Gastrocnemius medialis (tissue), 3 donors: Measurements from ENCODE around the genes TINAGL1 and PEF1.

- PRO-cap, result no peak
- RAMPAGE, long total RNA, 3 experiments, result no peak in any of the 3 experiments
Measured at GRCh38 chr1:30744051-30744564, 13.5 kb downstream of the LAPTM5 start.

- PRO-cap, result no peak
- RAMPAGE, long total RNA, 3 experiments, result no peak in any of the 3 experiments
Measured at GRCh38 chr1:30758288-30758650, 695 bp upstream of the LAPTM5 start.

DNA sequence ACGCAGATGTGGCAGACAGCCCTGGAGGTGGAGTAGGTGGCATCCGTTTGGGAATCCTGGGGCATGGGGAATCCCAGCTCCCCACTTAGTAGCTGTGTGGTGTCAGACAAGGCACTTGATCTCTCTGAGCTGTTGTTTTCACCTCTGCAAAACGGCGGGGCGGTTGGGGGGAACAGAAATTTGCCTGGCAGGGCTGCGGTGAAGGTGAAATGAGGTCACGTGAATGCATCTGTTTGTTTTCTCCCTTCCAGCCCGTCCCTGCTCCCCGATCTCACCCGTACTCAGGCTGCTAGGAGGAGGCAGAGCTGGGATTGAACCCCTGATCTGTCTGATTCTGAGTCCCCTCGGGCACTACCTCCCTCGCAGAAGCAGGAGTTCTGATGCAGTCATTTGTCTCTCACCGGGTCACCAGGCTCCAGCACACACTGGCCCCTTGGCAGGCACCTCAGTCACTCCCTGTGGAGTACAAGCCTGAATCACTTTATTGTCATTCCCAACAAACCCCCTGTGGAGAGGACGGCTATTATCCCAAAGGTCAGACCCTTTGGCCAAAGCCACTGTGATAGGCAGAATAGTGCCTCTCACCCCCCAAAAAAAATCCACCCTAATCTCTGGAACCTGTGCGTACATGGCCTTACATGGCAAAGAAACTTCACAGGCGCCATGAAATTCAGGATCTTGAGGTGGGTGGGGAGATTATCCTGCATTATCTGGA is 2.4 kb upstream of the LAPTM5 start:
- PRO-cap, result no peak
- RAMPAGE, long total RNA, 3 experiments, result no peak in any of the 3 experiments

DNA sequence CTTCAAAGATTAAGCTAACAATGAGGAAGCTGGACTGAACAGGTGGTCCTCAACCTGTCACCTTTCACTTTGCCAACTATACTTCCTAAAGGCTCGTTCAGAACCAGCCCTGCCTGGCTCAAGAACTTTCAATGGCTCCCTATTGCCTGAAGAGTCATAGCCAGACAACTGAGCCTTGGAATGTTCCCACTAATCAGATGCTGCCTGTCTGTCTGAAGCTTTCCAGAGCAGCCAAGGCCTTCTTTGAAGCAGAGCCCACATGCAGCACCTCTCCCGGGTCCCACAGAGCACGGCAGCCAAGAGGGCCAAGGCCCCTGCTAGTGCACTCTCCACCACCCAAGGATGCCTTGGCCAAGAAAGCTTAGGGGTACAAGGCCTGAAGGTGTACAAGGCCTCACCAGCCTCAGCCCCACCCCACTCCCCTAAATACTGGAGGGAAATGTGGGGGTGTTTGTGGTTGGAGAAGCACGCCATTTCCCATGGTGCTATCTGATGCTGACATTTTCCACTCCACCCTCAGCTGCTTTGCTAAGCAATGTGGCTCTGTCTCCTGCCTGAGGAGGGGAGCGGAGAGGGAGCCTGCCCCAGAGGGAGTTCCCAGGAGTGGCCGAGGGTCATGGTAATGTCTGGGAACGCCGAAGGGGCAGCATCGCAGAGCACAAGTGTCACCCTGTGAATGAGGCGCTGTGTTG is 8.2 kb upstream of the LAPTM5 start:
- PRO-cap, result no peak
- RAMPAGE, long total RNA, 3 experiments, result no peak in any of the 3 experiments

DNA sequence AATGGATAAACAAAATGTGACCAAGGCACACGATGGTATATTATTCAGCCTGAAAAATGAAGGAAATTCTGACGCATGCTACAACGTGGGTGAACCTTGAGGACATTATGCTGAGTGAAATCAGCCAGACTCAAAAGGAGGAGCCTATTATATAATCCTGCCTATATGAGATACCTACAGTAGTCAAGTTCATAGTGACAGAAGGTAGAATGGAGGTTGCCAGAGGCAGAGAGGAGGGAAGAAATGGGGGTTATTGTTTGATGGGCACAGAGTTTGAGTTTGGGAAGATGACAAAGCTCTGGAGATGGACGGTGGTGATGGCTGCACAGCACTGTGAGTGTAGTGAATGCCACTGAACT is 23.0 kb upstream of the LAPTM5 start:
- PRO-cap, result no peak
- RAMPAGE, long total RNA, 3 experiments, result no peak in any of the 3 experiments

DNA sequence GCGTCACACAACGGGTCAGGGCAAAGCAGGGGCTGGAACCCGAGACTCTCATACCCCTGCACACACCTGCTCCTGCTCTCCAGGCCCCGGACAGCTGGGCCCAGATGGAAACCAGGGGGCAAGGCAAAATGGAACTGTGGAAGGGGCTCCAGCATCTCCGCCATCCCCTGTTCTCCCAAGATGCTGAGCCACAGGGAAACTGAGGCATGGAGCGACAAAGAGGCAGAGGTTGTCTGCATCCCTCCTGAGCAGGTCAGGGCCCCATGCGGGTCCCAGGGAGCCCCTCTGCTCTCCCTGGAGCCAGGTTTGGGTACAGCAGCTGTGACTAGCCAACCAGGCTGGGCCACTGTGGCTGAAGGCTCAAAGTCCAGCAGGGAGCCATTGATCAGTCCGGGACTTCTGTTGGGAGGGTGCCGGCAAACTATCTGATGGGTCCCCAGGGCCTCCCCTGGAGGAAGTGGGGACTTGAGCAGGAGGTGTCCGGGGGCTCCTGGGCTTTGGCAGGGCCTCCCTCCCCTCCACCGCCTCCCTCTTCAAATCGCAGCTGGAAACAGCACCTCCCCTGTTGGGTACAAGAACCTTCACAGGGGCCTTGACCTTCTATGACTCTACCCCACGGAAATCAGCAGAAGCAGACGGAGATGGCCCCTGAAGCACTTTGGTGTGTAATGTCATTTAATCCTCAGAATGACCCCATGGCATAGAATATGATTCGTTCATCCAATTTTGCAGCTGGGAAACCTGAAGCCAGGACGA is 25.4 kb upstream of the LAPTM5 start:
- PRO-cap, result no peak
- RAMPAGE, long total RNA, 3 experiments, result no peak in any of the 3 experiments

GRCh38 chr1:30788513-30789123 is 31.0 kb upstream of the LAPTM5 start:
- PRO-cap, result no peak
- RAMPAGE, long total RNA, 3 experiments, result no peak in any of the 3 experiments

DNA sequence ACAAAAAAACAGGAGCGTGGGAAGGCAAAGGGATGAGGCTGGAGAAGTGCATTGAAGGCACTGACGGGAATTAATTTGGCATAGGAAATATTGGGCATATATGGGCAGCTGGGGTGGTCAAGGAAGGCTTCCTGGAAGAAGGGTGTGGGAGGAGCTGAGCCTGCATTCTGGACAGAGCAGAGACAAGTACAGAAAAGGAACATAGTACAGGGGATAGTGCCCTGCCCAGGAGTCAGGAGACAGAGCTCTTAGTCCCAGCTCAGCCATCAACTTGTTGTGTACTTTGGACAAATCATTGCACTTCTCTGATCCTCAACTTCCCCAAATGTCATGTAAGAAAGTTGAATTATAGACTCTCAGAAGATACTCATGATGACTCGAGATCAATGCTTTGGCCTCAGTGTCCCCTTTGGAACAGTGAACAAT is 11.6 kb downstream of the SDC3 start:
- PRO-cap, result no peak
- RAMPAGE, long total RNA, 3 experiments, result no peak in any of the 3 experiments

DNA sequence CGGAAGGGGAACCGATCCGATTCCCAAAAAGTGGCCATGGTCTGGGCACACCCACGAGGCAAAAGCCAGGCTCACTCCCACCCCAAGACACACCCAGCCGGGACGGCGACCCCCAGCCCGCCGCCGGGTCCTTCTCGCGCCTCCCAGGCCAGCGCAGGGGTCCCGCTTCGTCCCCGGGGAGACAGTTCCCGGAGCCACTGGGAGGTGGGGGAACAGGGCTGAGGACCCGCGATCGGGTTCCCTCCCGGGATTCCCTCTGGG is 728 bp downstream of the SDC3 start:
- PRO-cap, result no peak
- RAMPAGE, long total RNA, 3 experiments, result no peak in any of the 3 experiments

DNA sequence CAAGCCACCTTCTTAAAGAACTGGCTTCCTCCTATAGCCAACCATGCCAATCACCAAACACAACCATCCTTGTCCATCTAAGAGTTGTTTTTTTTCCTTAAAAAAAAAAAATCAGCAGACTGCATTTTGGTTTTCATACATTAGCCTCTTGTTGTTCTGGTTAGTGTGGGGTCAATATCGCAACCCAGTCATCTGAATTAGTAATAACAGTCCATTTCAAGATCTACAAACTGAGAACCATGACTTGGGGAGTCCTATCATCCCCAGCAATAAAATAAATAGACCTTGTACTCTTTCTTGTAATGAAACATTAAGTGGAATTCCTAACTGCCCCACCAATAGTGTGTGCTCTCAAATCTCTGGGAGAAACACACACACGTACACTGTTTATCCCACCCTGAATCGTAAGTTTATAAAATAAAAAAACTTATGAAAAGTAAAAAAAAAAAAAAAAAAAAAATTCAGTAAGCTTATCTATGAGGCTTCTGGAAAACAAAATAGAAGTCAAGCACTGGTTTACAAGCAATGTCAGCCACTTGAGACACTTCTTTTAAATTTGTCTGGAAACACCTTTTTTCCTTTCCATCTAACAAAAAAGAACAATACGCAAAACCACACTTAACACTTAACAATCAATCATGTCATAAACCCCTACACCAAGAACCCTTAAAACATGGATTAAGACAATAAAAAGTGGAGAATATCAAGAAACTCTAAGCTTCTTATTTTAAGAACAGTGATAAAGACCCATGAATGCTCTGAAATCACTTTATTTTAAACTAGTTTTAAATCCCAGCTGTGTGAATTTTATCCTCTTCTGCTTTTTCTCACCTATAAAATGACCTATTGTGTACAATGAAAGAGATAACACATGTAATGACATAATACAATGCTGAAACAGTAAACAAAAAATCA is 53.1 kb downstream of the PUM1 start:
- PRO-cap, result no peak
- RAMPAGE, long total RNA, 3 experiments, result no peak in any of the 3 experiments

DNA sequence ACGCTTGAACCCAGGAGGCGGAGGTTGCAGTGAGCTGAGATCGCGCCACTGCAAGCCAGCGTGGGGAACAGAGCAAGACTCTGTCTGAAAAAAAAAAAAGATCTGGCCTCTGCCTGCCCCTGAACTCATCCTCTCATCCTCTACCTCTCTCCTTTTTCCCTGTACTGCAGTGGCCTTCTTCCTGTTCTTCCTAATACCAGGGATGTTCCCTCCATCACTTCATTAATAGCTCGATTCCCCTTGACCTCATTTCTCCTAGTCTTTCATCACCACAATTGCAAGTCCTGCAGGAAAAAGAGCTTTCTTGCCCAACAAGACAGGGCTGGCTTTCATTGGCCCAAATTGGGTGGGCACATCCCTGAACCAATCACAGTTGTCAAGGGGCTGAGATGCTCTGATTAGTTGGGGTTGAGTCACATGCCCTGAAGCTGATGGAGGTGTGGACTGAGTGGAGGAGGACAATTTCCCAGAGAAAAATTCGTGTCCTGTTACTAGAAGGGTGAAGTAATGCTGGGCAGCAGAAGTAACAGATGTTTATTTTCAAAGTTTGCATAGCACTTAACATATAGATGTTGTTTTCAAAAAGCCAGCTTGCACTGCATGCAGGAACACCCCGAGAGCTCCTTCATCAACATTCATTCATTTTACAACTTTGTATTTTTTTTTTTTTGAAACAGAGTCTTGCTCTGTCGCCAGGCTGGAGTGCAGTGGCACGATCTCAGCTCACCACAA is 86.9 kb upstream of the PUM1 start:
- PRO-cap, result no peak
- RAMPAGE, long total RNA, 3 experiments, result no peak in any of the 3 experiments

DNA sequence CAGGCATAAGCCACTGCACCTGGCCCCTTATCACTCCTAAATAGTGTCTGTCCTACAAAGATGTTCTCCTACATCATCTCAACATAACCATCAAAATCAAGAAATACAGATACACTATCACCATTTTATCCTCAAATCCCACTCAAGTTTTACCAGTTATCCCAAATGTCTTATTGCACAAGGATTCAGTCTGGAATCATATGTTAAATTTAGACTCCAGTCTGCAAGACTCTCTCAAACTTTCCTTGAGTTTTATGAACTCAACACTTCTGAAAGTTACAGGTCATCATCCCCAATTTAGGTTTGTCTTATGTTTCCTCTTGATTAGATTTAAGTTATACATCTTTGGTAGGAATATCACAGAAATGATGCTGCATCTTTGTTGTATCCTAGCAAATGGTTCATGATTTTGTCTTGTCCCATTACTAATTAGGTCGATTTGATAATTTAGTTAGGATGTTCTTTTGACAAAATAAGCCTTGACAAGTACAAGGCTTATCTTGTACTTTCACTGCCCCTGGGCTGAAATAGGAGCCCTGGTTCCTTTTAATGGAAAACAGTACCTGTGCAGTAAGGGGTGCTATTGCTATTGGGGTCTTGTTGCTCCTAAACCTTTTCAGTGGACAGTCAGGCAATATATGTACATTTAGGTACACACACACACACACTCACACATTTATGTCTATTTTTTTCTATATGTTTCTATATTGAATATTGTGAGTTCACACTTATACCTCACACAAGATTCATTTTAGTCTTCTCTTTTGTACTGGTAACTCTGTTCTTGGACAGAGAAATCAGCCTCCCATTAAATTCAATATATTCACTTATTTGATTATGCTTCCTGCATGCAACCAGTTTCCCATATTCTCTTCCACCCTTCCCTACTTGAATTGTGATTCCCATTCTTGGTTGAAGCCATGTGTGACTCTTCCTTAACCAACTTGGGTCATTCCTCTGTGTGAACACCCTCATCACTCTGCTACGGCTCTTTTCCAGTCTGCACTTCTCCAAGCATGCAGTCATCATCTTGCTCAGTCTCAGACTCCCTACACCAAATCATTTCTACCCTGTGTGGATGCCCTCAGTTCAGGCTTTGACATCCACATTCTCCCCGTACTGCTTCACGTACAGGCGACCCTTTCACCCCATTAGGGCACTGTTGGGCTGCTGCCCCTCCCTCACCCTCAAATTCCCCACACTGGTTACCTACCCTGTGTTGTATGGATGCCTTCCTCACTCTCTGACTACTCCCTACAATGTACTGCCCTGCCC is 10.6 kb downstream of the SNRNP40 start:
- PRO-cap, result no peak
- RAMPAGE, long total RNA, 3 experiments, result no peak in any of the 3 experiments

- PRO-cap, result unidirectional peak, minus-strand start at chr1:31414756
- RAMPAGE, long total RNA, 3 experiments, result no peak in any of the 3 experiments
Measured at GRCh38 chr1:31414458-31415357, 1.7 kb downstream of the SERINC2 start.

GRCh38 chr1:31576142-31576633 is at the start of gene TINAGL1:
Gene TINAGL1 (plus strand): TSS chr1:31576515.
- PRO-cap, result bidirectional peak, plus-strand start at chr1:31576515, minus-strand start at chr1:31576400
- RAMPAGE, long total RNA, 3 experiments, result start-site peak on the plus strand in 3 of 3 experiments, at chr1:31576508-31576548 at its widest, 261 to 943 reads per replicate

DNA sequence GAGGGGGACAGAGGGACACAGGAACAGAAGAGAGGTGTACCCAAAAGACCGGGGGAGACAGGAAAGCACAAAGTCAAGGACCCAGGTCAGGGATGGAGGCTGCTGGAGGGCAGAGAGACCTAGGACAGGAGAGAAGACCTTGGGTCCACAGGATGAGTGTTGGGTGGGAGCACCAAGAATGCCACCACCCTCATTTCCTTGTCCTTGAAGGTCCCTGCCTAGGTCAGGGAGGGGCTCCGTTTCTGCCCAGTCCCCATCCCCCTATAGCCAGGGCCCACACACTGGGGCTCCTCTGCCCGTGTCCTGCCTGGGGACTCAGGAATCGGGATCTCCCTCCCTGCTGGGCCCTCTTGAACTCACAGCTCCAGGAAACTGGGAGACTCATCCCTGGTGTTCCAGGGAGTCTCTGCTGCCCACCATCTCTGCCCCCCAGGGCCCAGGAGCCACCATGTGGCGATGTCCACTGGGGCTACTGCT is 424 bp downstream of the TINAGL1 start:
- PRO-cap, result no peak
- RAMPAGE, long total RNA, 3 experiments, result no peak in any of the 3 experiments

DNA sequence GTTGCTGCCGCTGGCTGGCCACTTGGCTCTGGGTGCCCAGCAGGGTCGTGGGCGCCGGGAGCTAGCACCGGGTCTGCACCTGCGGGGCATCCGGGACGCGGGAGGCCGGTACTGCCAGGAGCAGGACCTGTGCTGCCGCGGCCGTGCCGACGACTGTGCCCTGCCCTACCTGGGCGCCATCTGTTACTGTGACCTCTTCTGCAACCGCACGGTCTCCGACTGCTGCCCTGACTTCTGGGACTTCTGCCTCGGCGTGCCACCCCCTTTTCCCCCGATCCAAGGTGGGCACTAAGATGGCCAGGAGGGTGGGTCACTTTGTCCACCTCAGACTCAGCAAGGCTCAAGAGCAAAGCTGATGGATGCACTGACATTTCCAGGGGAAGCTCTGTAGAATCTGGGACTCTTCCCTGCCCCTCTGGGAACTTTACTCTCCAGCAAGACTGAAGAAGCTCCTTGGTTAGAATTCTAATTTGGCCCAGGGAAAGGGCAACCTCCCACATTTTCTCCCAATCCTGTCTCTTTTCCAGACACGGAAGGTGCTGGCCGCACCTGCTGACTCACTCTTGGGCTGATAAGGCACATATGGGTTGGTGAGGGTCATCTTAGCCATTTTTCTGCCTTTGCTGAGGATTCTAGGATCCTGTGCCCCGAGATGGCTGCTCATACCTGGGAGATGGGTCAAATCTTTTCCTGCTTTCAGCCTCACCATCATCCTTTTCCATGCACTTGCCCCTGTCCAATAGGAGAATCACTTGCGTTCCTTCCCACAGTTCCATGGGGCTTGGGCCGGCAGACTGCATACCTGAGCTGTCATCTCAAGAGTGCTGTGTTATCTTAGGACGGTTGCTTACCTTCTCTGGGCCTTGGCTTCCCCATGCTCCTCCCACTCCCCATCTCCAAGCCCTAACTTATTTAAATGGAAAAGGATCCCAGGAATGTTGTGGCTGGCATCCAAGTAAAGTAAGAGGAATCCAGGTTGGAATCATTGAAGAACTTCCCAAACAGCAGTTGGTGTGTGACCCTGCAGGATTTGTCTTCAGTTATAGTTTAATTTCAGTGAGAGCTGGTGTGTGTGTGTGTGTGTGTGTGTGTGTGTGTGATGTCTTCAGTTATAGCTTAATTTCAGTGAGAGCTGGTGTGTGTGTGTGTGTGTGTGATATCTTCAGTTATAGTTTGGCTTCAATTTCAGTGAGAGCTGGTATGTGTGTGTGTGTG is 1.3 kb downstream of the TINAGL1 start:
- PRO-cap, result unidirectional peak, minus-strand start at position 718 of the sequence
- RAMPAGE, long total RNA, 3 experiments, result no peak in any of the 3 experiments

DNA sequence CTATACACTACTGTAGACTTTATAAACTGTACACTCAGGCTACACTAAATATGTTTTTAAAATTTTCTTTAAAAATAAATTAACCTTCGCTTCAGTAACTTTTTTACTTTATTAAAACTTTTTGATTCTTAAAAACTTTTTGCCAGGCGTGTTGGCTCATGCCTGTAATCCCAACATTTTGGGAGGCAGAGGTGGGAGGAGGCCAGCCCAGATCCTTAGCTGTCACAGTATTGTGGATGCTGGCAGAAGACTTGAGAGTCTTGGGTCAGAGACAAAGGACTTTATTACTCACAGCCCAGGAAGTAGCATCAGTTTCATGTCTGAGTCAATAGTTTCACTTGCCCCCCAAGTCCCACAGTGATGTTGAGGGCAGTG is 11.8 kb upstream of the HCRTR1 start:
- PRO-cap, result no peak
- RAMPAGE, long total RNA, 3 experiments, result no peak in any of the 3 experiments

- PRO-cap, result bidirectional peak, plus-strand start at chr1:31644495, minus-strand start at chr1:31644418; bidirectional peak, plus-strand start at chr1:31644664, minus-strand start at chr1:31644614; bidirectional peak, plus-strand start at chr1:31645036, minus-strand start at chr1:31644885
- RAMPAGE, long total RNA, 3 experiments, result start-site peak on the minus strand in 1 of 3 experiments, at chr1:31644867-31644876 at its widest, 83 reads per replicate
Measured at GRCh38 chr1:31644126-31644934, at the start of gene PEF1. Gene PEF1 (minus strand): TSS chr1:31644876.

DNA sequence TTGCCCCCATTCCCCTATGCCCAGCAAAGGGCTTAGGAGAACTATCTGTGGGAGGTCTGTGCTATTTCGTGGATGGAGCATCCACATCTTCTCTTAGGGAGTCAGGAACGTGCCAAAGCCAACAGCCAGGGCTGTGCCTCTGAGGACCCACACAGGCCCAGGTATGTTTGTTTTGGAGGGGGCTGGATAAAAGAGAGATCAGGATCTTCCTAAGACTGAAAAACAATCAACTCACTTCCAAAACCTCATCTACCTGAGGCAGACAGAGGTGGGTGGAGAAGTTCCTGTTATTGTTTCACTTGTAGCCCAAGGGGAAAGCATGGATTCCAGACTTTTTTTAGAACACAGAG is 3.8 kb upstream of the PEF1 start:
- PRO-cap, result no peak
- RAMPAGE, long total RNA, 3 experiments, result no peak in any of the 3 experiments

DNA sequence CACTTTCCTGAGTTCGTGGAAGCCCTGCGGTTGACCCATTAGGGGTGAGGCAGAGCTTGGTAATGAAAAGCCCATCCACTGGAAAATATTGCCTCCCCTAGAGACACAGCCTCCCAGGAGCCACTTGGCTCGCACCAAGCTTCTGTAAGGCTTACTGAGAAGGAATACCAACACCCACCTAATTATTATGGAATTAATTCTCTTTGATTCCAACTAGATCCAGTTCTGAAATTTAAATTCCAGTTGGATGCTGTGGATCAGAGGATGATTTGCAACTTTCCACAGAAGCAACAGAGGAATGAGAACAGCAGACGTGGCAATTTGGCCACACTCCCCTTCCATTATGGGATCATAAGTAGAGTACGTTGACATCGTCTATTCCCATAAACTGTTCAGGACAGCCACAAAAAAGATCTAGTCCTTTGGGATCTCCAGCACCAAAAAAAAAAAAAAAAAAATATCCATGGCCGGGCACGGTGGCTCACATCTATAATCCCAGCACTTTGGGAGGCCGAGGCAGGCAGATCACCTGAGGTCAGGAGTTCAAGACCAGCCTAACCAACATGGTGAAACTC is 4.2 kb upstream of the PEF1 start:
- PRO-cap, result no peak
- RAMPAGE, long total RNA, 3 experiments, result no peak in any of the 3 experiments